ENCODE data around the genes CCN2, EYA4 and SGK1.

- RRBS: no CpG with 5 or more reads among the region's 4 CpGs
Measured at GRCh38 chr6:131841072-131841522, 33.3 kb downstream of the ENPP1 start.

- RRBS: no CpG with 5 or more reads among the region's 8 CpGs
Measured at GRCh38 chr6:131946457-131947459, 4.4 kb downstream of the CCN2 start.

DNA sequence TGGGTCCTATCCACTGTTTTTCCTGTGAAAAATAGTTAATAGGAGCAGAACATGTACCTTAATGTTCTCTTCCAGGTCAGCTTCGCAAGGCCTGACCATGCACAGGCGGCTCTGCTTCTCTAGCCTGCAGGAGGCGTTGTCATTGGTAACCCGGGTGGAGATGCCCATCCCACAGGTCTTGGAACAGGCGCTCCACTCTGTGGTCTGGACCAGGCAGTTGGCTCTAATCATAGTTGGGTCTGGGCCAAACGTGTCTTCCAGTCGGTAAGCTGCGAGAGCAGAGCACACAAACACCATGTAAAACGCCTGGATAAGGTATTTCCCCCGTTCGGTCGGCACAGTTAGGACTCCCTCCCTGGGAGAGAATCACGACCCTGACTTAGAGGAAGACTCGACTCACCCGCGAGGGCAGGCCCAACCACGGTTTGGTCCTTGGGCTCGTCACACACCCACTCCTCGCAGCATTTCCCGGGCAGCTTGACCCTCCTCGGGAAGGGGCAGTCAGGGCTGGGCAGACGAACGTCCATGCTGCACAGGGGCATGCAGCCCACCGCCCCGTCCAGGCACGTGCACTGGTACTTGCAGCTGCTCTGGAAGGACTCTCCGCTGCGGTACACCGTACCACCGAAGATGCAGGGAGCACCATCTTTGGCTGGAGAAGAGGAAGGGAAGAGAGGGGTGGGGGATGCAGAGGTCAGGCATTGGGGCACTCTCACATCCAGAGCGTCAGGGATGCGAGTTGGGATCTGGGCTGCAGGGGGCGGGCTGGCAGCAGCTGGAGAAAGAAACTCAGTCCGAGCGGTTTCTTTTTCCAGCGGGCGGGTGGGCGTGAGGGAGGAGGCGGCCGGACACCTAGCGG lies 1.1 kb downstream of the CCN2 start:
- RRBS: no CpG with 5 or more reads among the region's 41 CpGs

DNA sequence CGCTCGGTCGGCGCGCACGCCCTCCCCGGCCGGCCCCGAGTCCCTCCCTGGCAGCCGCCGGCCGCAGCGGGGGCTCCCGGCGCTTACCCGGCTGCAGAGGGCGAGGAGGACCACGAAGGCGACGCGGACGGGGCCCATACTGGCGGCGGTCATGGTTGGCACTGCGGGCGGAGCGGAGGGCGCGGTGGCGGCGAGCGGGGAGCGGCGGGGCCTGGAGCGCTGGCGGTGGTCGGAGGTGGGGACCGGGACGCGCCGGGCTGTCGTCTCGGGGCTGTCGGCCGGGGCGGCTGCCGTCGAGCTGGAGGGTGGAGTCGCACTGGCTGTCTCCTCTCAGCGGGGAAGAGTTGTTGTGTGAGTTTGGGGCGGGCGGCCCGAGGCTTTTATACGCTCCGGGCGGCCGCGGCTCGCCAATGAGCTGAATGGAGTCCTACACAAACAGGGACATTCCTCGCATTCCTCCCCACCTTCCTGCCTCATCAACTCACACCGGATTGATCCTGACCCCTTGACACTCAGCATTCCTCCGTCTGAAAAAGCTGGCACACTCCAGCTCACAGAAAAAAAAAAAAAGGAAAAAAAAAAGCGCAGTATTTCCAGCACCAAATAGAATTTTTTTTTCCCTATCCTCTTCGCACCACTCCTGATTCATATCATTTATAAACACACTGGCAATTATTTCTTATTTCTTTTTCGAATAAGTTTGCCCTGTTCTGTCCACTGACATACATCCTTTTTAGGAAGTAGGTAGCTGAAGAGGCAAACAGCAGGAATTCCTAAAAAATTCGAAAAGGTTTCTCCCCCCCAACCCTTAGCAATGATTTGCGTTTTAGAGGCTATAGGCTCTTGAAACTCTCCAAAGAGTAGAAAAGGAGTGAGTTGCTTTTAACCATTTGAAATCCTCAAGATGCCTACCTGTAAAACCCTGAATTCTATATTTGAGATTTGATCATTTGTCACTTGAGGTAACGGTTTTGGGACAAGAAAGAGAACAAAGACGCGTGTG lies at the start of gene CCN2:
CCN2 (minus strand) TSS at position 353 of the 1,003 bp plus-strand sequence.
- RRBS: 1% methylated on average over 22 of the region's 70 CpGs

- RRBS: no CpG with 5 or more reads among the region's 5 CpGs
Measured at GRCh38 chr6:132133763-132134461, 182.7 kb upstream of the CCN2 start.

DNA sequence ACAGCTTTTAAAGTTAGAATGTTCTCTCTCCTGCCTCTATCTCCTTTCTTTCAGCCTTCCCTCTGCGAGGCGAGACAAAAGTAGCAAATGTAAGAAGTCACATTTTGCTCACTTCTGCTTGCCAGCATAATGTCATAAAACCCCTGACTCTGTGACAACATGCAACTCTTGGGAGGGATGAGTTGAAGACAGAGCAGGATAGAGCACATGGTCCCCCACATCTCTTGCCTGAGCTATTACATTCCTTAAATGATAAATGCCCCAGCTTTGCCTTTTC lies 5.1 kb downstream of the SLC18B1 start:
- RRBS: no CpG with 5 or more reads among the region's 2 CpGs

DNA sequence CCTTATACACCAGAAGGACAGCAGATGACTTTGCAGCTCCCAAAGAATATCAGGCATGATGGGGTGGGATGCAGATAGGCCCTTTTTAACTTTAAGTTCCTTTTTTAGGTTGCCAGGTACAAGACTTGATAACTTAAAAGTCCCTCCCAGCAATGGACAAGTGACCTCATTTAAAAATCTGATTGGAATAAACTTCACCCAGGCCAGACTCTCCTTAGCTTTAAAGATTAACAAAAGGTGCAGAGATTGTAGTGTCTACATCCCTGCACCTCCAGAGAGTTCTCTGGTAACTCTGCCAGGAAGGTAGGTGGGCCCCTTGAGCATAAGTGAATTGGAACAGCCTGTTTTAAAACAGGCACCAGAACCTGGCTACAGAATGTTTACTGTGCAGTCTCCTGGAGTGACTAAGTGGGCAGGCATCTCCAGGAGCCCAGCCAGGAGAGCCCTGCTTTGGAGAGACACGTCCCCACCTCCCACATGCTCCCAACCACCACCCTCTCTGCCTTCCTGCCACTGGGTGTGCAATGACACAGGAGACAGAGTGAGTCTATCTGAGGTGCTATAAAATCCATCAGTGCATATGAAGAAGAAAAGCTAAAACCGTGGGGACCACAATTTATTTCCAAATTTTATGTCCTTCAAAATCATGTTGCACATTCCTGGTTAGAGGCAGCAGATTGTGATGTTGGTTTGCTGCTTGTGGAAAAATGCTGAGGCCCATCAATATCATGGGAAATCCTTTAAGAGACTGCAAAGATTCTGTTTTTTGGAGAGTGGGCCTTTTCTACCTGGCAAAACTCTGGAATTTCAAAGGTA lies 110.3 kb upstream of the EYA4 start:
- RRBS: no CpG with 5 or more reads among the region's 2 CpGs

DNA sequence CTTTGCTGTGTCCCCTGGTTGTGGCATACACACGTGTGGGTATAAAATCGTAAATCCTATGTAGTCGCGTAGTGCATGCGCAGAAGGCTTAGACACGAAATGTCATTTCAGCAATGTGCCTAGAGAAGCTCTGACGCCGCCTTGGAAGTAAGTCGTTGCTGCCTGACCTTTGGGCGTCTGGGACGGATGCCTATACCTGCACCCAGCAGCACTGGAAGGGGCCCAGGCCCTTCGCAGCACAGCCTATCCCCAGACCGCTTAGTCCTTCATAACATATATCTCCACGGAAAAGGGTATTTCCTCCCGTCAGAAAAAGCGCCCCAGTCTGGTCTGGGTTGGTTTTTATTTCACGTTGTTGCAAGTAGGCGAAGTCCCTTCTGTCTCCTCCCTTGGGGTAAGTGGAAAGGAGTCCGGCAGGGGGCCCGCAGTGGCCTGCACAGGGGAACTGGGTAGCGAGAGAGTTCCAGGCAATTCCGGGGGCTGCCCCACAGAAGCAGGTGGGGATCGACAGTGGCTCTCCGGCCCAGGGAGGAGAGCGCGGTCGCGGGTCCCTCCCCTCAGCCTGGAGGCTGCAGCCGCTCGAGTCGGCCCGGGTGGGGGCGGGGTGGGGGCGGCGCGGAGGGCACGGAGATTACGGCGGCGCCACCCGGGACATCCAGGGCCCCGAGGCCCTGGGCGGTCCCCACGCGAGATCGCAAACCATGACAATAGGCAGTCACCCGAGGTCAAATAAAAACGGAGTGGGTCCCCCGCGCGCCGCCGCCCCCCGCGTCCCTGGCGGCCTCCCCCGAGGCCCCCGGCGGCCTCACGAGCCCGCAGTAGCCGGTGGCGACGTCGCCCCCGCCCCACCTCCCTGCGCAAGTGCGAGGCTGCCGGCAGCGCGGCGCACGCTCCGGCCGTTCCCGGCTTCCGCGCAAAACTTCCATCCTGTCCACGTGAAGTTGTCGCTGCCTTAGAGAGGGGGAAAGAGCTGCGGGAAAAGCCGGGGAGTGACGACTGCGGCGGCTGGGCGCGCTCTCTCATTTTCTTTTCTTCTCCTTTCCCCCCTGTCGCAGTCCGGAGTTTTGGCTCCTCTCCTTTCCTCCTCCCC lies at the start of gene EYA4:
EYA4 (plus strand) TSS at position 914 of the 1,090 bp plus-strand sequence.
- RRBS: 9% methylated on average over 41 of the region's 89 CpGs

DNA sequence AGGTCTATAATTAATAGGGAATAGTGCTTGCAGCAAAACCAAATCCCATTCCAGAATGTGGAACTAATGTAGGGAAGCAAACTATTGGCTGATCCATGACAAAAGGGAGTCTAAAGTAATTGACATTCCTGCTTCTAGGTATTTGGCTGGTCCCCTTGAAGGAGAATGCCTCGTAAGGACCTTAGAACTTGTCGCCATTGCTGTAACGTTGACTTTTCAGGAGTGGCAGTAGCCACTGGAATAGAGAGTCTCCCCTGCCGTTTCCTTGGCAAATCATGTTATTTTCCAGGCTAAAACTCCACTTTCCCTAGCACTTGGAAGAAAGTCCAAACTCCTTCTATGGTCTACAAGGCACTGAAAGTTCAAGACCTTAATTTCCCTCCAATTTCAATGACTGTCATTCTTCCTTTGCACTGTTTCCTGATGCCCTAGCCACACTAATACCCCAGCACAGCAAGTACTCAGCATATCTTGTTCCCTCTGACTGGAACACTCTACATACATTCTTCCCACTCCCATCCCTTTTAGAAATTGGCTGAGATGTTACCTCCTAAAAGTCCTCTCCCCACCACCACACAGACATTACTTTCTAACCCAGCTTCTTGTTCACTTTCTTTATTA lies 1.8 kb upstream of the TBPL1 start:
- RRBS: no CpG with 5 or more reads among the region's 4 CpGs

- RRBS: no CpG with 5 or more reads among the region's 4 CpGs
Measured at GRCh38 chr6:133988605-133989301, 35.7 kb downstream of the TBPL1 start.

DNA sequence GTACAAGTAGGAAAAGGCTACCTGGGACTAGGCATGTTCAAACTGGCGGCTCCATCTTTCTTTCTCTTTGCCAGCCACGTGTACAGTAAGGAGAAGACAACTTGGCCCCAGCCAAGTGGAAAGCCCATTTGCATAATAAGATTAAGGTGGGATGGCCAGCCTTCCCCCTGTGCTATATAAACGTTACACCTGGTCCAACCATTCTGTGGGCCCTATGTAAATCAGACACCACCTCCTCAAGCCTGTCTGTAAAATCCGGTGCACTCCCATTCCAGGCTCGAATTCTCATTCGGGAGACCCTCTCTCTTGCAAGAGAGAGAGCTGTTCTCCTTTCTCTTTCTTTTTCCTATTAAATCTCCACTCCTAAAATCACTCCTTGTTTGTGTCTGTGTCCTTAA lies 27.2 kb upstream of the SLC2A12 start:
- RRBS: no CpG with 5 or more reads among the region's 6 CpGs

GRCh38 chr6:134172551-134173701 lies 120.5 kb upstream of the SLC2A12 start:
- RRBS: no CpG with 5 or more reads among the region's 13 CpGs

GRCh38 chr6:134174192-134174933 lies 121.9 kb upstream of the SLC2A12 start:
- RRBS: no CpG with 5 or more reads among the region's 38 CpGs

DNA sequence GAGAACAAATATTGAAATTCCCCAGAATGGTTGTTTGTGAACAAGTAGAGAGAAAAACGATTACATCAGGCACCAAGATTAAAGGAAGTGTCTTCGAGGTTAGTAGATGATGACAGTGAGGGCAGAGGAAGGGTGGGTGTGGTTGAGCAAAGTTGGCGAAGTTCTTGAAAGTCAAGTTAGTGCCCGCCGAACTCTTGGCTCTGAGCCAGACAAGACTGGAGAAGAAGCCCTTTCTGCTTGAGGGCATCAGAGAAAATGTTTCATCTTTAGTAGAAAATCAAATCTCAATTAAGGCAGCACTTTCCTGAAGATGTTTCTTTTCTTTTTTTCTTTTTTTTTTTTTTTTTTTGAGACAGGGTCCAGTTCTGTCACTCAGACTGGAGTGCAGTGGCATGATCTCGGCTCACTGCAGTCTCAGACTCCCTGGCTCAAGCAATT lies 77.2 kb downstream of the SGK1 start:
- RRBS: no CpG with 5 or more reads among the region's 6 CpGs

- RRBS: no CpG with 5 or more reads among the region's 13 CpGs
Measured at GRCh38 chr6:134308823-134309675, 8.9 kb downstream of the SGK1 start.

- RRBS: 17% methylated on average over 7 of the region's 36 CpGs
Measured at GRCh38 chr6:134317345-134318276, at the start of gene SGK1. SGK1 (minus strand) TSS chr6:134318112.

- RRBS: no CpG with 5 or more reads among the region's 24 CpGs
Measured at GRCh38 chr6:134347749-134349030, 30.3 kb upstream of the SGK1 start.

- RRBS: no CpG with 5 or more reads among the region's 3 CpGs
Measured at GRCh38 chr6:134720509-134721342, 229.2 kb downstream of the ALDH8A1 start.

DNA sequence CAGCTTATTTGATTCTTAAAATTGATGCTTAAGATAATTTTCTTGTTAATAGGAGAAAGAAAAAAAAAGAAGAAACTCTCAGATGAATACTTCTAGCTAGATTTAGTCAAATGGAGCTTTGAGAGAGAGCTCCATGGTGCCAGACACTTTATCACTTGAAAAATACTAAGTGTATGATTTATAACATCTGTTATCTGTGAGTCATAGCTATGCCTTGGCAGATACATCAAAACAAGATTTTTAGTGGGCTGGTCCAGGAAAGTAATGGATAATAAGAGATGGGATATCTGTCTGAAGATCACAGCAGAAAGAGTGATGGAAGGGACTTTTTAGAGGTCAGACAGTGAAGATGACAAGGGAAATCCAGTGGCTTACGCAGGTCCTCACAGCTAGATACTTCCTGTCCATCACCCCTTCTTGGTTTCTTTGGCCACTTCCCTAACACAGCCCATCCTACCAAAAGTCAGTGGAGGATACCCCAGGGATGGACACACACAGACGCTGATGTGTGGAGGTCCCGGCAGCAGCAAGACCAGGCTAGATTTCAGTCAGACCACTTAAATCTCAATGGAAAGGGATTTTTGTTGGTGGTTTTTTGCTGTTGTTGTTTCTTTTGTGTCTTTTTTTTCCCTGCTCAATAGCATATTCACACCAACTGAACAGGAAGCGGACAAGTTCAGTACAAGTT lies 209.4 kb downstream of the ALDH8A1 start:
- RRBS: no CpG with 5 or more reads among the region's 4 CpGs

- RRBS: no CpG with 5 or more reads among the region's 8 CpGs
Measured at GRCh38 chr6:134930478-134931005, 19.4 kb downstream of the ALDH8A1 start.